ENCODE results near the gene SYNJ1.

- RRBS: no CpG with 5 or more reads among the region's 7 CpGs
Observed at GRCh38 chr21:31677134-31678027, 17.9 kb downstream of the SOD1 start.

GRCh38 chr21:31958213-31958431, 85.3 kb downstream of the HUNK start:
- RRBS: no CpG with 5 or more reads among the region's 5 CpGs

DNA sequence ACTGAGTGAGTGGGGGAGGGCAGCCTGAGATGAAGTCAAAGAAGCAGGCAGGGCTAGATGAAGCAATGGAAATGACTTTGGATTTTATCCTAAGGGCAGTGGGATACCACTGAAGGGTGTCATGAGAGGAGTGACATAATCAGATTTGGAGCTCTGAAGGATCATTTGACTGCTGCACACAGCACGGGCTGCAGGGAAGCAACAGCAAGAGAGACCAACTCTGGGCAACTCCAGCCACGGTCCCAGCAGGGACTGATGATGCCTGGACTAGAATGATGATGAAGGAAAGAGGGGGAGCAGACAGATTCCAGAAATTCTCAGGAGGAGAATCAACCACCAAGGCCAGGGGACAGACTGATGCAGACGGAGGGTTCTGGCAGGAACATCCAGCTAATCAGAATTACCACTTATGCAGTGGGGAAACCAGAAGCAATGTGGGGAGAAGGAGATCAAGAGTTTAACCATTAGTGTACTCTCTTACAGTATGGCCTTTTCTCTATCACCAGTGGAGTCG, 3.5 kb downstream of the URB1 start:
- RRBS: no CpG with 5 or more reads among the region's 4 CpGs

GRCh38 chr21:32440935-32441551, 28.5 kb downstream of the EVA1C start:
- RRBS: no CpG with 5 or more reads among the region's 5 CpGs

GRCh38 chr21:32505415-32505748, 79.9 kb downstream of the TCP10L start:
- RRBS: no CpG with 5 or more reads among the region's 8 CpGs

GRCh38 chr21:32523786-32524878, 61.2 kb downstream of the TCP10L start:
- RRBS: 97% methylated on average over 1 of the region's 13 CpGs

GRCh38 chr21:32674281-32674928, 53.4 kb downstream of the SYNJ1 start:
- RRBS: no CpG with 5 or more reads among the region's 5 CpGs

- RRBS: under 1% methylated on average over 54 of the region's 94 CpGs
Observed at GRCh38 chr21:32727590-32728642, at the start of gene SYNJ1. Gene SYNJ1 (minus strand): TSS chr21:32728013.

- RRBS: no CpG with 5 or more reads among the region's 4 CpGs
Observed at GRCh38 chr21:32728739-32729216, 965 bp upstream of the SYNJ1 start.

GRCh38 chr21:32761900-32762393, 9.6 kb downstream of the PAXBP1 start:
- RRBS: no CpG with 5 or more reads among the region's 9 CpGs

GRCh38 chr21:33244266-33245038, 14.7 kb downstream of the IFNAR2 start:
- RRBS: no CpG with 5 or more reads among the region's 6 CpGs

- RRBS: no CpG with 5 or more reads among the region's 13 CpGs
Observed at GRCh38 chr21:33298940-33300184, 25.4 kb upstream of the IFNAR1 start.

GRCh38 chr21:33300748-33301611, 23.8 kb upstream of the IFNAR1 start:
- RRBS: no CpG with 5 or more reads among the region's 9 CpGs

GRCh38 chr21:33371217-33371703, 32.0 kb upstream of the IFNGR2 start:
- RRBS: no CpG with 5 or more reads among the region's 6 CpGs

DNA sequence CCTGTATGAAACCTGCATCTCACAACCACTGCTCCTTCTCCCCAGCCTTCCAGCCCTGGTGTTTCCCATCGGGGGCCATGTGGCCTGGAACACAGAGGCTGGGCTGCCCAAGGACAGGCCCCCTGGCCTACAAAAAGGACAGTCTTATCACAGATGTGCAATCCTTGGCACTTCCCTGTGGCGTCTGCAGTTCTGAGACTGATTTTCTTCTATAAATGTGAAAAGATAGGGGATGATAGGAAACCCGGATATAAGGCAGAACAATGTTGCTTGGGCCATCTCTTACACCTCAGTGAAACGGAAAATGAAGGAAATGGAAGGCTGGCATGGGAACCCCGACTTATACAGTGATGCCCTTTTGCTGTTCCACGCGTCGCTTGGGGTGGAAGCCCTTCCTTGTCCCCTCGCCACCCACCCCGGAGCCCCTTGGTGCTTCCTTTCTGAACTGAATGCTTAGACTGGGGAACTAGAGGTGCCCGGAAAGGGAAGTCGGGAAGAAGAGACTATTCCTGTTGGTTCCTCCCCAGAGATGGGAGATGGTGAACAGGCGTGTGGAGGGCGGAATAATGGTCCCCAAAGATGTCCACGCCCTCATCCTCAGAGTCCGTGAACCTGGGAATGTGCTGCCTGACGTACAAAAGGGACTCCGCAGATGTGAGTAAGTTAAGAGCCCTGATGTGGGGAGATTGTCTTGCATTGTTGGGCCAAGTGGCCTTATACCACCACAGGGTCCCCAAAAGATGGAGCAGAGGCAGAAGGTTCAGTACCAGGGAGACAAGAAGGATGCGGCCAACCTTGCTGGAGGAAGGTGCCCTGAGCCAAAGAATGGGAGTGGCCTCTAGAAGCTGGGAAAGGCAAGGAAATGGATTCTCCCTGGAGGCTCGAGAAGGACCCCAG, 8.0 kb downstream of the IFNGR2 start:
- RRBS: no CpG with 5 or more reads among the region's 20 CpGs

DNA sequence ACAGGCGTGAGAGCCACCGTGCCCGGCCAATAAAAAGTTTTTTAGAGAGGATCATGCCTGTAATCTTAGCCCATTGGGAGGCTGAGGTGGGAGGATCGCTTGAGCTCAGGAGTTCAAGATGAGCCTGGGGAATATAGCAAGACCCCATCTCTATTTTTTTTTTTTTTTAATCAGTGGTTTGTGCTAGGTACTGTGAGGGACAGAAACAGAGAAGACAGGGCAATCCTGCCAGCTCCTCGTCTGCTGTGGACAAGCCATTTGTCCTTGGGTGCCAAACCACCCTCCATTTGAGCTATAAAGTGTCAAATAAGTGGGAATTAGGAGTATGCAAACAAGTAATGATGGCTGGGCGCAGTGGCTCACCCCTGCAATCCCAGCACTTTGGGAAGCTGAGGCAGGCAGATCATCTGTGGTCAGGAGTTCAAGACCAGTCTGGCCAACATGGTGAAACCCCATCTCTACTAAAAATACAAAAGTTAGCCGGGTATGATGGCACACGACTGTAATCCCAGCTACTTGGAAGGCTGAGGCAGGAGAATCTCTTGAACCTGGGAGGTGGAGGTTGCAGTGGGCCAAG, 20.6 kb downstream of the IFNGR2 start:
- RRBS: no CpG with 5 or more reads among the region's 8 CpGs

DNA sequence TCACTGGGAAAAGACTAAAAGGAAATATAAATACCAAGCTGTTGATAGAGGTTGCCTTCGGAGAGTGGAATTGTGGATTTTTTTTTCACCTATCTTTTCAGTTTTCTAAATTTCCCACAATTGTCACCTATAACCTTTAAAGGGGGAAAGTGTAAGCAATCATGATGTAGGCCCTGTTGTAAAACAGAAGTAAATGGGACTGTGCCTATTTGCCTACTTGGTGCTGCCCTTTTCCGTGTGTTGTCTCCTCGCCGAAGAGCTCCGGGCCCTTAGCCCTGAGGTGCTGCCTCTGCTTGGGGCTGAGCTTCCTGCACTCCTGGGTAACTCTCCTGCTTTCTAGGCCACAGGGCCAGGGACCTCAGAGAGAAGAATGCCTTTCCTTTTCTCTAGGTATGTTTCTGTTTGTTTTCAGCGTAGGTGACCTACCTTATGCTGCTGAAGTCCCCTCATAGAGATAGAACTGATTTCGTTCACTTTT, 61.4 kb downstream of the ITSN1 start:
- RRBS: no CpG with 5 or more reads among the region's 7 CpGs

GRCh38 chr21:33914132-33914688, 1.4 kb downstream of the ATP5PO start:
- RRBS: no CpG with 5 or more reads among the region's 5 CpGs

DNA sequence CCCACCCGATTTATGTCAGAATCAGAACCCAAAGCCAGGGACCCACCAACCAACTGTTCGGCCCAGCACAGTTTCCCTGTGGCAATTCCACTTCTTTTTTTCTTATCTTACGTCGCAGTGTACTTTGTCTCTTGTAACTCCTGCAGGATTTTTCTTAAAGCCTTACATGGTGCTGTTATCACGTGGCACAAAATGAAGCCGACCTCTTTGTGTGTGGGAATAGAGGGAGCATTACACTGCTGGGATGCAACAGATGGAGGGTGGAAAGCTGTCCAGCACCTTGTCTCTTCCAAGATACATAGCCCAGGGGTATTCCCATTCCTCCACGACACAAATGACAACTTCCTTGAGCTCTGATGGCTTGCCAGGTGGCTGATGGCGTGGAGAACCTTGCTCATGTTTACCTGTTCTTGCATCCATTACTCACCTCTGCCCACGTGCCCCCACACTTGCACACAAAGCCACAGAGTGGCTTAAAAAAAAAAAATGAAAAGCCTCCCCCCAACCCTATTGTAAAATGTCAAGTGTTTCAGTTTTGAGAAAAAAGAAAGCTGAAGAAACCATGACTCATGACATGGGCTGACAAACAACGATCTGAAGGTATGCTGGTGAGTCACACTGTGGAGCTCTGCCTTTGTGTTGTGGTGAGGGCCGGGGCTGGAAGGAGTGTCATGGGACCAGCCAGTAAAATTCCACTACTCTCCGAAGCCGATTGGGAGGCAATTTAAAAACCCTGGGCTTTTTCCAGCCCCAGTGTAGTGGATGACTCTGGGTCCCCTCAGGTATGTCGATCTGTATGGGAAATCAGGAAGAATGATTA, 31.9 kb upstream of the ATP5PO start:
- RRBS: no CpG with 5 or more reads among the region's 14 CpGs

GRCh38 chr21:34073774-34074304, 461 bp downstream of the MRPS6 start:
- RRBS: 2% methylated on average over 75 of the region's 95 CpGs